Cerebral cortex (tissue), 2 donors: ENCODE data around the genes POP5 and C12orf43.

DNA sequence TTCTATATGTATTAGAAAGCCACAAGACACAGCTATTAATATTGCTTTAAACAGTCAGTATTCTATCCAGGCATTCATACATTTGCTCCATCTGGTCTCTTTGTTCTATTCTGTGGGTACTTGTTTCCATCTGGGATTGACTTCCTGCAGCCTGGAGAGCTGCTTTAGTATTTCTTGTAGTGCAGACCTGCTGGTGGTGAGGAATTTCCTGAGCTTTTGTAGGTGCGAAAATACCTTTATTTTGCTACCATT lies 29.0 kb downstream of the CCDC60 start:
- PRO-cap, 2 experiments, result no peak in any of the 2 experiments

GRCh38 chr12:119680790-119681449 lies 13.0 kb downstream of the PRKAB1 start:
- PRO-cap, 2 experiments, result no peak in any of the 2 experiments

DNA sequence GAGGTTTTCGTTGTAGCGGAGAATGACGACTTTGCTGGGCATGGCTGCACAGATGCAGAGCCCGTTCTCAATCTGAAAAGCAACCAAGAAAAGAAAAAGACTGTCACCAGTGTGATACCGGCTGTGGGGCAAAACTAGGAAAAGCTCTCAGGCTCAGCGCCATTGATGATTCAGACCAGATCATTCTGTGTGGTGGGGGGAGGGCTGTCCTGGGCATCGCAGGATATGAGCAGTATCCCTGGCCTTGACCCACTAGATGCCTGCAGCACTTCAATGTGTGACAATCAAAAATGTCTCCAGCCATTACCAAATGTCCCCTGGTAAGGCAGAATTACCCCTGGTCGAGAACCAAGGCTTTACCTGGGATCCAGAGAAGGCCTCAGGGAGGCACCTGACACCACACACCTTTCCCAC lies 36.5 kb downstream of the PRKAB1 start:
- PRO-cap, 2 experiments, result no peak in any of the 2 experiments

GRCh38 chr12:119758426-119759058 lies 90.6 kb downstream of the PRKAB1 start:
- PRO-cap, 2 experiments, result no peak in any of the 2 experiments

DNA sequence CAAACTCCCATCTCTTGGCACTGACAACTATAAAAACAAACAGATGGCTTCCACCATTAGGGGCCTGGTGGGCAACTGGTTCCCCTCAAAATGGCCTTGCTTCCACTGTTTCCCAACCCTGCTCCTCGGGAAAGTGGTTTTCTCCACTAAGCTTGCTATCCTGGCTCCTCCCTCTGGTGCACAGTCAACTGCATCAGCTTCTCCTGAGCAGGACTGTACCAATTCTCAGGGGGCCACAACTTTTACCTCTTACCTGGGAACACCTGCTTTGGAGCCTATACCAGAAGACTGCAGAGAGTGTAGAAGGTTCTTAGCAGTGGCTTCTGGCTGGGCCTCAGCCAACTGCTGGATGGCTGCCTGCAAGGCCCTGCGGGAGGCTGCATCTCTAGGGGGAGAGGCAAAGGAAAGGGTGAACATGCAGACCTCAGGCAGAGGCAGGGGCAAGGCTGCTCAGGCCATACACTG lies 10.6 kb downstream of the GCN1 start:
- PRO-cap, 2 experiments, result no peak in any of the 2 experiments

- PRO-cap, 2 experiments, result no peak in any of the 2 experiments
Observed at GRCh38 chr12:120212151-120212399, 11.2 kb upstream of the RPLP0 start.

GRCh38 chr12:120247410-120247824 lies 18.1 kb downstream of the PXN start:
- PRO-cap, 2 experiments, result no peak in any of the 2 experiments

- PRO-cap, 2 experiments, result no peak in any of the 2 experiments
Observed at GRCh38 chr12:120351083-120351523, 17.9 kb downstream of the MSI1 start.

DNA sequence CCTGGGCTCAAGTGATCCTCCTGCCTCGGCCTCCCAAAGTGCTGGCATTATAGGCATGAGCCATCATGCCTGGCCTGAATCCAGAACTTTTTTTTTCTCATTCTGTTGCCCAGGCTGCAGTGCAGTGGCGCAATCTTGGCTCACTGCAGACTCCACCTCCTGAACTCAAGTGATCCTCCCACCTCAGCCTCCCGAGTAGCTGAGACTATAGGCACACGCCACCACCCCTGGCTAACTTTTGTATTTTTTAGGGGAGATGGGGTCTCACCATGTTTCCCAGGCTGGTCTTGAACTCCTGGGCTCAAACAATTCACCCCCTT lies 6.3 kb downstream of the GATC start:
- PRO-cap, 2 experiments, result no peak in any of the 2 experiments

DNA sequence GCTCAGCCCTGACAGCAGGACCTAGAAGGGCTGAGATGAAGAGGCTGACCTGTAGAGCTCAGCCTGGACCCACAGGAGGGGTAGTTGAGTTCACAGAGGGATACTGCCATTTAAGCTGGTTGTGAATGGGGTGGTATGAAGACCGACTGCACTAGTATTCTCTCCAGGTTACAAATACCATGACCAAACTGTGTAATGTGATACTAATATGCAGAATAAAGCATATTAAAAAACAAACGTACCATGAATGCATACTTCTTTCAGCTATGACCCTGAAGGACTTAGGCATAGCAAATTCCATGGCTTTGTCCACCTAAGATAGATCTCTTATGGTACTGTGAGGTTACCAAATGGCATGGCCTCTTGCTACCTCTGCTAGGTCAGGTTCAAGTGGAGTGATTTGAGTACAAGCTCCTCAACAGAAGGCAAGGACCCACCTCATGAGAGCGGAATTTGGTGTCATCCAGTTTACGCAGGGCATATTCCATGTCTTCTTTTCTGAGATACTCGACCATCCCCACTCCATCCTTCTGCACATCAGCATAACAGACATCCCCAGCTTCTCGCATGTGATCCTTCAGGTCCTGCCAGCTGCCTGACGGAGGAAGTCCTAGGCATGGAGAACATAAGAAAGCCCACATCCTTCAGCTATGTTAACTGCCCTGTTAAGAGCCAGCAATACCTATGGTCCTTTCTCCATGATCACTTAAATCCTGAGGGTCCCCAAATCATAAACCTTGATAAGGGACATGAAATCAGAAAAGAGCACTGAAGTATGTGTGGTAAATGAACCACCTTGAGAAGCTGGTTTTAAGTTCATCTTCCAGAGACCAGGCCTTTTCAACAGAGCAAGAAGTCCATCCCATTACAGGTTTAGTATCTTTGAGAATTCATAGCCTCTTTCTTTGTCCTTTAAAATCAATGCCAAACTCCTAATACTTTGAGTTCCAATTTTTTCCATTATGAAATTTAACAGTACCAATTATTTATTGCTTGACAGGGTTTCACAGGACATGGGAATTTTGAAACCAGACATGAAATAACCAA lies 5.7 kb downstream of the SRSF9 start:
- PRO-cap, 2 experiments, result no peak in any of the 2 experiments

DNA sequence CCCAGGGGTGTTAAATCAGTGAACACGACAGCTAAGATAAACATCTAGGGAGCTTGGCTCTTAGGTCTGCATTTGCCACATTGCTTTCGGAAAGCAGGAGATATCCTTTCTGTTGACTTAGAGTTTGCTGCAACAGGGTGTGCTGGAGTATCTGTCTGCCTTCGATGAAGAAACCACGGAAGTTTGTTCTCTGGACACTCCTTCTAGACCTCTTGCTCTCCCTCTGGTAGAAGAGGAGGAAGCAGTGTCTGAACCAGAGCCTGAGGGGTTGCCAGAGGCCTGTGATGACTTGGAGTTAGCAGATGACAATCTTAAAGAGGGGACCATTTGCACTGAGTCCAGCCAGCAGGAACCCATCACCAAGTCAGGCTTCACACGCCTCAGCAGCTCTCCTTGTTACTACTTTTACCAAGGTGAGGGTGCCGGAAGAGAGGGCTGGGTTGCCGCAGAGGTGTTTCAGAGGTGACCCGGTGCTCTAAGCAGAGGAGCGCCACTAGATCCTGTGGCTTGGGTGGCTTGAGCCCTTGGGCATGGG lies 17.9 kb downstream of the POP5 start:
- PRO-cap, 2 experiments, result no peak in any of the 2 experiments

DNA sequence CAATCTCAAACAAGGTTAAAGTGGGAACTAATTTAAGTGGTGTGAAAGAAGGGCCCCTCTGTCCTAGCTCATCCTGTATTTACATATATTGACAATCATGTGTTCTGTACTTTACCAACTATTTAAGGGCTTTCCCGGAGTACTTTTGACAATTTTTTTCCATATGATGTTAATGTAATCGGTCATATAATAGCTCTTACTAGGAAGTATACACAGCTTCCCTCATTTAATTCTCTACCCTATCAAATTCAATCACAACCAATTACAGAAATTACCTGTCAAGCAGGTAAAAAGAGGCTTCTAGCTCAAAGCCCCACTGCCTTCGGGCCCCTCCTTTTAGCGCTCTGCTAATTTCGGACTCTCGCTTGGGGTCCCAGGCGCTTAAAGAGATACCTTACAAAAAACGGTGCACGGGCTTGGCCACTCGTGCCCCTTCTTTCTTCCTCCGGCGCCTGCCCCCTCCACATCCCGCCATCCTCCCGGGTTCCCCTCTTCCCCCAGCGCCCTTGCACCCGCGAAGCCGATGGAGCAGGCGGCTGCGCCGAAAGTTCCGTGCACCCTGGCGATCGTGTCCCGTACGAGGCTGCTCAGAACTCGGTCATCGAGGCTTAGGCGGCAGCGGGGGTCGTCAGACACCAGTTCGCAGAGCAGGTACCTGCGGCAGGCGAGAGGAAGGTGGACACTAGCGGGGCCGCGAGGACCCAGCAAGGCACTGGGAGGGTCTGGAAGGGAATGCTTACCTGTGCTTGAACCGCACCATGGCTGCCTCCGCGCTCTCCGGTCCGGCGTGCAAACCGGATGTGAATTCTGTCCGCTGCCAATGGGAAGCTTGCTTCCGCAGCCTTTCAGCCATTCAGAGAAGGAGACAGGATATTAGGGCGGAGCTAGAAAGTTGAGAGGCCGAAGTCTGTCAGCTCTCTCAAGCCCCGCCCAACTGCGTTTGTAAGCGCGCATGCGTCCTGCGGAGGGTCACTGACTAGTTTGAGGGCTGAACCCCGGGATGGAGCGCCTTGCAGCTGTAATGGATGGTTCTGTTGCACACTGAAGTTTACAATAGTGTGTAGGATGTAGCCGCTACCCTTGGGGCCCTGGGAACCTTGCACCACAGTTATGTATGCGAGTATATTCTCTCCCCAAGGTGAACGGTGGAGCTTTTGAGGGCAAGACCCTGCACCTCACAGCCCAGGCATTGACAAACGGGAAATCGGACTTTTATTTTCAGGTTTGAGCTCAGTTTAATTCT lies at the start of gene POP5:
Gene POP5 (minus strand): TSS at position 800 of the 1,243 bp plus-strand sequence.
- PRO-cap, 2 experiments, result peak in 1 of 2 experiments; most common plus-strand start position 972 of the sequence (in 1); most common minus-strand start position 800 of the sequence (in 1)

- PRO-cap, 2 experiments, result no peak in any of the 2 experiments
Observed at GRCh38 chr12:120688655-120689313, 1.8 kb downstream of the MLEC start.

GRCh38 chr12:120693791-120694471 lies 7.0 kb downstream of the MLEC start:
- PRO-cap, 2 experiments, result no peak in any of the 2 experiments

GRCh38 chr12:120768514-120769321 lies 43.1 kb downstream of the ACADS start:
- PRO-cap, 2 experiments, result no peak in any of the 2 experiments

DNA sequence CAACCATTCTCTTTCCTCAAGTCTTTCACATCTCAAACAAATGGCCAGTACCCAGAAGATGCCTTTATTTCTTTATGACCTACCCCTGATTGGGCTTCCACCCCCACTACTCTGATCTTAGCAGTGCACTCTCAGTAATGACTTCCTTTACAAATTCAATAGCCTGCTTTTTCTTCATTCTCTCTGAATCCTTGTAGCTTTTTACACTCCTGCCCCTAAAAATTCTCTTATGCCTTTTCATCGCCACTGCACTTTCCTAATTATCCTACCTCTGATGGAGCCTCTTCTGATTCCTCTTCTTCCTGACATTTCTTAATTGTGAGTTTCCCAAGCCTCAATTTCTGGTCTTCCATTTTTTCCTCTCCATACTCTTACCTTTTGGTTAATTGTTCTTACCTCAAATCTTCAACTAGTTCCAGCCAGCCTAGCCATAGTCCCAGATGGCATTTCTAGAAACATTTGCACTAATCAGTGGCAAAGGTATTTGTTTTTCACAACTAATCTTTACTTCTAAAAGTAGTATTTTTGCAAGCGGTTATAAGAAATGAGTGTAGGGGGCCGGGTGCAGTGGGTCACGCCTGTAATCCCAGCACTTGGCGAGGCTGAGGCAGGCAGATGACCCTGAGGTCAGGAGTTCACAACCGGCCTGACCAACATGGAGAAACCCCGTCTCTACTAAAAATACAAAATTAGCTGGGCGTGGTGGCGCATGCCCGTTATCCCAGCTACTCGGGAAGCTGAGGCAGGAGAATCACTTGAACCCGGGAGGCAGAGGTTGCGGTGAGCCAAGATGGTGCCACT lies 10.5 kb downstream of the SPPL3 start:
- PRO-cap, 2 experiments, result no peak in any of the 2 experiments

DNA sequence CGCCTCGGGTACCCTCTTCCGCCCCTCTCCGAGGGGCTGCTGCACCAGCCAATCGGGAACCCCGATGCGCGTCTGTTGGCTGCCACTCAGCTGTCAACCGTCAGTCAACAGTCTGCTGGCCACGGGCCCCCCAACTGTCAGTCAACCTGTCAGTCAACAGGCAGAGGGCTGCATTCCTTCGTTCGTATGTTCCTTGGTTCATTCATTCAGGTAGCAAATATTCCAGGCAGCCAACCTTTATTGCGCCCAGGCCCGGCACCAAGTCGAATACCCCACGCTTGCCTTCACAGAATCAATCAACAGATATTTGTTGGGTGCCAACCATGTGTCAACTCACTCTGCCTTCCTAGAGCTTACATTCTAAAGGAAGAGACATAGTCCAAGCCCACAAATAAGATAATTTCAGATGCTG lies 411 bp upstream of the SPPL3 start:
- PRO-cap, 2 experiments, result no peak in any of the 2 experiments

DNA sequence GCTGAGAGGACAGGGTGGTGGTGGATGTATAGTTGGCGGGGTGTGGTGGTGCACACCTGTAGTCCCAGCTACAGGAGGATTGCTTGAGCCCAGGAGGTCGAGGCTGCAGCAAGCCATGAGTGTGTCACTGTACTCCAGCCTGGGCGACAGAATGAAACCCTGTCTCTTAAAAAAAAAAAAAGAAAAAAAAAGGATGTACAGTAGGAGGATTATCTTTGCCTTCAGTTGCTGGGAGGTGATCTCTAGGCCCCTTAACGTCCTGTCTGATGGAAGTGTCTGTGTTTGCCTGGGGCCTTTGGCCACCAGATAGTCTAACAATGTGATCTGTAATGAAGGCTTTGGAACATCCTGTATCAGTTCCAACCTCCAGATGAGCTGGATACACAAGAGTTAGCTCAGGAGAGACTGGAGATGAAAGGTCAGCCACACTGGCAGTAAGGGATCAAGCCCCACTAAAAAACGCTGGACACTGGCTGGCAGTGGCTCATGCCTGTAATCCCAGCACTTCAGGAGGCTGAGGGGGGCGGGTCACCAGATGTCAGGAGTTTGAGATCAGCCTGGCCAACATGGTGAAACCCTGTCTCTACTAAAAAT lies 19.2 kb upstream of the HNF1A start:
- PRO-cap, 2 experiments, result no peak in any of the 2 experiments

GRCh38 chr12:120961907-120963113 lies 16.0 kb upstream of the HNF1A start:
- PRO-cap, 2 experiments, result no peak in any of the 2 experiments

GRCh38 chr12:121016335-121016838 lies at the start of gene C12orf43:
C12orf43 (minus strand) TSS chr12:121016487.
- PRO-cap, 2 experiments, result peak in 1 of 2 experiments; most common minus-strand start chr12:121016487 (in 1)